SEM (cell line): ENCODE results near the genes DDX19B, CALB2 and MARVELD3.

- PRO-cap, result no peak
These were observed 14.4 kb downstream of the CLEC18C start for GRCh38 chr16:70187905-70188481.

DNA sequence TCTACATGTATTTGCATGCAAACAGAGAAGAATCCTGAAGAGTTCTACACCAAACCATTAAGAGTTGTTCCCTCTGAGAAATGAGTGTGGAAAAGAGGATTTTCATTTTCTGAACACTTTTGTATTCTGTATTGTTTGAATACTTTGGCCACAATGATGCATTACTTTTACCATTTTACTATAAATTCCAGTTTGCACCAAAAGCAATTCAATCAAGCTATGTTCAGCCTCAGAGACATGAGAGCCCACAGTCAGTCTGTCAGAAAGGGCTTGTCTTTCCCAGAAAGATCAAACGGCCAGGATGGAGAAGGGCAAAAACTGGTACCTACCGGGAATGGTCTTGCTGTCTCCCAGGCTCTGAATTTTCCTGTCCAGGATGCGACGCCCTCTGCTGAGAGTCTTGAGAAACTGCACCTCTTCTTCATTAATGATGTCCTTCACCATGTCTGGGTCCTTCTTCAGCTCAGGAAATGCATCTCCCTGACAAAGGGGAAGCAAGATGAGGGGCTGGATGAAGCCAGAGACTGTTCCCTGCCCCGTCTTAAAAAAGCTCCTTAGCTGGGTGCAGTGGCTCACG, 15.7 kb upstream of the EXOSC6 start:
- PRO-cap, result no peak

- PRO-cap, result bidirectional peak, plus-strand start at chr16:70299194, minus-strand start at chr16:70299309; unidirectional peak, minus-strand start at chr16:70299781; unidirectional peak, minus-strand start at chr16:70299882
These were observed at the start of gene DDX19B for GRCh38 chr16:70298906-70300064. Gene DDX19B (plus strand): TSS chr16:70299186.

GRCh38 chr16:70380401-70381221, 33.9 kb downstream of the DDX19A start:
- PRO-cap, result unidirectional peak, plus-strand start at chr16:70380550; bidirectional peak, plus-strand start at chr16:70380731, minus-strand start at chr16:70380707

DNA sequence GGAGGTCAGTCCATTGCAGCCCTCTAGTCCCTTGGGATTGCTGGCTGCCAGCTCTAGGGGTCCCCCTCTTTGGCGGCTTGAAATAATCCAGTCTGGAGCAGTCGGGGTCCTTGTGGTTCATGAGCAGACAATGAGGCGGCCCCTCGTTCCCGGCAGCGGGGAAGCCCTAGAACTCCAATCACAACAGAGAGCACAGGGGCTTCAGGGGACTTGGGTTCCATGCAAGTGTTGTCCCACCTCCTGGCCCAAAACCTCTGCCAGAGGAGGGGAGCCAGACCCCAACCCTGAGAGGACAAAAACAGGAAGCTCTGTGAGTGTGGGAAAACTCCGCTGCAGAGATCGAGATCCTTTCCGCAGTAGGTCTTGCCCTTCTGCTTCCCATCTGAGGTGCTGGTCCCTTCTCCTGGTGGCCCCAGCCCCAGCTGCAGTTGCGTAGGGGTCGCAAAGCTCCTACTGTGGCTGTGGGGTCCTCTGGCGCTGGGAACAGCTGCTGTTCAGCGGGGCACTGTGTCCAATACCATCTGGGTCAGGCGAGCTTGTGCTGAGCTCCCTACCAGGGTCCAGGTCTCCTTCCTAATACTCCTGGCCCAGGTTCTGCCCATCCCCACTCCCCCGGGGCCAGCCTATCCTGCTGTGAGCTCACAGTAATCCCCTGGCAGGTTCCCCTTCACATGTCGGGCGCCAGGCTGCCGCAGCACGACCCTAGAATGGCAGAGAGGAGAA, 39.9 kb downstream of the ST3GAL2 start:
- PRO-cap, result no peak

DNA sequence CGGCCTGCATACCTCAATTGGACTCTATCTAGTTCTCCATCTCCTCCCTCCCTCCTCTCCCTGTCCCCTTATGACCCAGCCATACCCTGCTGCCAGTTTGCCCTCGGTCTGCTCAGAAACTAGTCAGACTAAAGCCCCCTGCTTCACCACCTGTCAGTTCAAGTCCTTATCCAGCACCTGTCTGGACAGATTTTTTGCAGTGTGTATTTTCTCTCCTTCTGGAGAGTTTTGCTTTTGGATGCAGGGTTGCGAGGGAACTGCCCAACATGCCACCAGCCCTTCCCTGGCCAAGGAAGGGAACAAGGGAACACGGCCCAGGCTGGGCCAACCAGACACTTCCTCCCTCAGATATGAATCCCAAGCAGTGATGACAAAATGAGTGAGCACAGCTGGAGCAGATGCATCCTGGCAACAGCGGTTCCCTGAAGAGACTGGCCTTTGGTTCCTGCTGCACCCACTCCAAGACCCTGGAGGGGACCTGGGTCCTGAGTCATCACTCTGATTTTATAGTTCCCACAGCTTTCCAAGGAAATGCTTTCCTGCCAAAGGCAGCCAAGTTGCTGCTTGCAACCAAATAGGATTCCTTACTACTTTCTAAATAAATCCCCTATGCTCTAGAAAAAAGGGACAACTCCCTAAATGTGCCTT, 5.5 kb downstream of the ST3GAL2 start:
- PRO-cap, result no peak

GRCh38 chr16:70450558-70451014, 3.8 kb upstream of the FCSK start:
- PRO-cap, result no peak

- PRO-cap, result no peak
These were observed 52.4 kb downstream of the SF3B3 start for GRCh38 chr16:70575525-70576883.

- PRO-cap, result no peak
These were observed 17.8 kb downstream of the IL34 start for GRCh38 chr16:70664101-70664612.

- PRO-cap, result no peak
These were observed 40.6 kb upstream of the MTSS2 start for GRCh38 chr16:70726388-70726962.

DNA sequence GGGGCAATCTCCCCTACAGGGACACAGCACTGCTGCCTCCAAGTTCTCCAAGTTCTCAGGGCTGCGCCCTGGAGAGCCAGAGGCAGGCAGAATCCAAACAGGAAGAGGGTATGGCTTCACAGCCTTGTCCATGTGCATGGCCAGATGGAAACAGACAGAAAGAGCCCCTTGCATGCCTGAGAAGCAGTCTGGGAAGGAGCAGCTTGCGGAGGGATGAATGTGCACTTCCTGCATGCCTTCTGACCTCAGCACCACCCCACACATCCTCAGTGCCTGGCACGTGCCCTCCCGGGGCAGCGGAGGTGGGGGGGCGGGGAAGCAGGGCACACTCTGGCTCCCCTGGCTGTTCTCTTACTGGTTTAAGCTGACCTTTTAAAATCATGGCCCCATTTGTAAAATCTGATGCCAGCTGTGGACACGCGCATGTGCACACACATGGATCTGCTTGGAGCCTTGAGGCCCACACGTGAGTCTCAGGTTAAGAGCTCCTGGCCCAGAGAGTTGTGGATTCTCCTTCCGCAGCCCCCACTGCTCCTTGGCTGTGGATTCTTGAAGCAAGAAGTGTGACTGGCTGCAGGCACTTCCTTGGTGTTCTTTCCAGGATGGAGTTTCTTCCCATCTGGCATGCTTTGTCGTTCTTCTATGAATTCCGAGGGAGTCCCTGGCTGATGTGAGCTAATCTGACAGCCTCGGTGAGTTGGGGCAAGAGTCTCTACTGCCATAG, 55.4 kb upstream of the MTSS2 start:
- PRO-cap, result no peak

- PRO-cap, result no peak
These were observed 53.0 kb downstream of the VAC14 start for GRCh38 chr16:70747570-70748668.

- PRO-cap, result no peak
These were observed 22.1 kb downstream of the VAC14 start for GRCh38 chr16:70778775-70779430.

DNA sequence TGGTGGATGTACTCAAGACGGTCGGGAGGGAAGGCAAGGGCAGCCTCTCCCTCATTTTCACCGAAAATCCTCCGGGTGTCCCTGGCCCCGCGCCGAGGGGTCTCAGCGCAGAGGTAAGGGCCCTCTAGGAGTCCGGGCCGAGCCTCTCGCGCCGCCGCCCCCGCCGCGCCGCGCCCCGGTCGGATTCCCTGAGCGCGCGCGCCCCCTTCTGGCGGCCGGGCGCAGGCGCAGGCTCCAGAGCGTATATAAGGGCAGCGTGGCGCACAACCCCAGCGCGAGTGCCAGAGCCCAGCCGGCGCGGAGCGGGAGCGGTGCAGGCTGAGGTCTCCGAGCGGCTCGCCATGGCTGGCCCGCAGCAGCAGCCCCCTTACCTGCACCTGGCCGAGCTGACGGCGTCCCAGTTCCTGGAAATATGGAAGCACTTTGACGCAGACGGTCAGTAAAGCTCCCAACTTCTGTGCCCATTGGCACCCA, at the start of gene CALB2:
CALB2 (plus strand) TSS at position 272 of the 474 bp plus-strand sequence.
- PRO-cap, result no peak

- PRO-cap, result no peak
These were observed 17.2 kb upstream of the TAT start for GRCh38 chr16:71594063-71594498.

DNA sequence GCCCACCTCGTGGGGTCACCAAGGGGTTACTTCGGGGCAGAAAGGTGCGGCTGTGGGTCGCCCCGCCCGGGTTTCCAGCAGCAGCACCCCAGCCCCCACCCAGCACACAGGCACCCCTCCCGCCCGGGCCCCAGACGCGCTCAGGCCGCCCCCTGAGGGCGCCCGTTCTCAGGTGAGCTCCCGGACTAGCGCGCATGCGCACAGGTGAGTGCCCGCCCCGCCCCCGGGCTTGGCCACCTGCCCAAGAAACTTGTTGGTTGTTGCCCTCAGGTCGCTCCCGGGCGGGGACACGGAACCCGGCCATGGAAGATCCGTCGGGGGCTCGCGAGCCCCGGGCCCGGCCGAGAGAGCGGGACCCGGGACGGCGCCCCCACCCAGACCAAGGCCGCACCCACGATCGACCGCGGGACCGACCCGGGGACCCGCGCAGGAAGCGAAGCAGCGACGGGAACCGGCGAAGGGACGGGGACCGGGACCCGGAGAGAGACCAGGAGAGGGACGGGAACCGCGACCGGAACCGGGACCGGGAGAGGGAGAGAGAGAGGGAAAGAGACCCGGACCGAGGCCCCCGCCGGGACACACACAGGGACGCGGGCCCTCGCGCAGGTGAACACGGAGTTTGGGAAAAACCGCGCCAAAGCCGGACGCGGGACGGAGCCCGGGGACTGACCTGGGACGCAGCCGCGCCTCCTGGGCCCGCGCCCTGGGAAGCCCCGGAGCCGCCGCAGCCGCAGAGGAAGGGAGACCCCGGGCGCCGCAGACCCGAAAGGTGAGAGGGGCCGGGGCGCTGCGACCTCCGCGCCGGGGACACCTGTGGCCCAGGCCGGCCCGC, at the start of gene MARVELD3:
MARVELD3 (plus strand) TSS at position 257 of the 832 bp plus-strand sequence.
- PRO-cap, result no peak

- PRO-cap, result no peak
These were observed 22.0 kb upstream of the PHLPP2 start for GRCh38 chr16:71746513-71746930.

DNA sequence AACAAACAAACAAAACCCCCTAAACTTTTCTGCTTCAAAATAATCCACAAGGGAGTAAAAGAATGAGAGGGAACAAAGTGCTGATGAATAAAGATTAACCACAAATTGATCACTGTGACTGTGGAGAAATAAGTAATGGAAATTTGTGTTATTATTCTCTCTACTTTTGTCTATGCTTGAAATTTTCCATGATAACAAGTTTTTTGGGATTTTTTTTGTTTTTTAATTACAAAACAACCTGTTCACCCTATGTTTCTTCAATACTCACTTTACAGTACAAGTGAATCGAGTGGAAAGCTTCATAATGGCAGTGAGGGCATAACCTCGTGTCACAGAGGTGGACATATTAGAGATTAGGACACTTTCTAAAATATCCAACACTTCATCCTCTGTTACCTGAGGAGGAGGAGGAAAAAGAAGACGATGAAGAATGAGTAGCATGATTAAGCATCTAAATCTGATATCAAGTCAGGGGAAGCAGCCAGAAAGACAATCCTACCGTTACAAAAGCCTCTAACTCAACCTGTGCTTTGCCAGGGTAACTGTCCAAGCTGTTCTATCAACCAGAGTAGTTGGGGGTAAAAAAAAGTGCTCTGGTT, 23.6 kb upstream of the PHLPP2 start:
- PRO-cap, result no peak

GRCh38 chr16:71807918-71808579, 585 bp downstream of the AP1G1 start:
- PRO-cap, result unidirectional peak, plus-strand start at chr16:71808398; unidirectional peak, plus-strand start at chr16:71808460

- PRO-cap, result no peak
These were observed 8.9 kb downstream of the ATXN1L start for GRCh38 chr16:71854523-71855203.